Sciatic nerve (tissue), 1 donor: ENCODE measurements around the genes OR6K6, APCS and FCRL6.

DNA sequence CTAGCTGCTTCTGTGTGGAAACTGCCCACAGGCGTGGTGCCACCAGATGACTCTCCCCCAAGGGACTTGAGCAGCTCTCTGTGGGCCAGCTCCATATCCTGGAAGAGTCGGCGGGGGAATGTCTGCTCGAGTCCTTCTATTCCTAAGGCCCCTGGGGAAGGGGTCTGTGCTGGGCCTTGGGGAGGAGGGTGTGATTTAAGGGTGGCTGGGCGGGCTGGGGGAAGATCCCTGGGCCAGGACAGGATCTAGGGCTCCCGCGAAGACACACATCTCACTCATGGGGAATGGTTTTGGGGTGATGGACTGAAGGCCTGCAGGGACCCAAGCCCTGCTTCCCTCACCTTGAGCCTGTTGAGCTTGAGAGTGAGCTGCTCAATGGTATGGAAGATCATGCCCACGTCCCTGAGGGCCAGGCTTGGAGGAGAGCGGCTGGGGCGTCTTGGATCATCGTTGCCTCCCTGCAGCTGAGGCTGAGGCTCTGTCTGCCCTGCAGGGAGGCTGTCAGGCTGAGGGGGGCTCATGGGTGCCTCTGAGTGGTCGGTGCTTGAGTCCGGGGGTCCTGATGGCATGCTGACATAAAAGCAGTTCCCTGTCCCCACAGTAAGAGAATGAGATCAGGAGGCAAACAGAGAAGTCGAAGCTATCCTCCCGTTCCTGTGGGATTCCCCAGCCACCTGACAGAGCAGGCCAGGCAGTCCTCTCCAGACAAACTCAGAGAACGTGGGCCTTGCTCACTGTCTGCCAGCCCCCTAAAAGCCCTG, 16.7 kb downstream of the LRRC71 start:
- PRO-cap = no peak

- PRO-cap = no peak
Measured at GRCh38 chr1:157123869-157124896, 14.0 kb downstream of the ETV3 start.

- PRO-cap = unidirectional peak, minus-strand start at chr1:157198692
Measured at GRCh38 chr1:157198408-157199036, 60.3 kb upstream of the ETV3 start.

DNA sequence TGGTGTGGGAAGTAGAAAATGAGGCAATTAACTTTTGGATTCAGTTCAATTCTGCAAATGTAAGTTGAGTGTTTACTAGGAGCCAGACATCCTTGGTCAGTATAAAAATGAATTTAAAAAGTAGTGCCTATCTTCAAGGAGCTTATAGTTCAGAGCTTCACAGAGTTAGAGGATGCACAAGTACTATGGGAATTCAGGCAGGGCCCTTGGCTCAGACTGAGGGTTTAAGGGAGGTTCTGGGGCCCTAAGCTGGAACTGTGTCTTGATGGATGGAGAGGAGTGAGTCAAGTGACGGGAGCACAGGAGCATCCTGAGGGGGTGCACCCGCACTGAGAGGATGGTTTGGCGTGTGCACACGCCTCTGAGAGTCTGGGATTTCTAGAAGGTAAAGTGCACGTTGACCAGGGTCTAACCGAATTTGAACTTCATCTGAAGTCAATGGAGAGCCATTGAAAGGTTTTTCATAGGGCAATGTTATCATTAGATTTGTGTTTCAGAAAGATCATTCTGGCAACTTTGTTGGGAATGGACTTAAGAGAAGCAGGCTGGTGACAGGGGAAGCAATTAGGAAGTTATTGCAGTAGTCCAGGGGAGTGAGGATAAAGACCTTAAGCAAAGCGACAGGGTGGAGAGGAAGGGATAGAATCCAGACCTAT, 55.8 kb downstream of the KIRREL1 start:
- PRO-cap = no peak

DNA sequence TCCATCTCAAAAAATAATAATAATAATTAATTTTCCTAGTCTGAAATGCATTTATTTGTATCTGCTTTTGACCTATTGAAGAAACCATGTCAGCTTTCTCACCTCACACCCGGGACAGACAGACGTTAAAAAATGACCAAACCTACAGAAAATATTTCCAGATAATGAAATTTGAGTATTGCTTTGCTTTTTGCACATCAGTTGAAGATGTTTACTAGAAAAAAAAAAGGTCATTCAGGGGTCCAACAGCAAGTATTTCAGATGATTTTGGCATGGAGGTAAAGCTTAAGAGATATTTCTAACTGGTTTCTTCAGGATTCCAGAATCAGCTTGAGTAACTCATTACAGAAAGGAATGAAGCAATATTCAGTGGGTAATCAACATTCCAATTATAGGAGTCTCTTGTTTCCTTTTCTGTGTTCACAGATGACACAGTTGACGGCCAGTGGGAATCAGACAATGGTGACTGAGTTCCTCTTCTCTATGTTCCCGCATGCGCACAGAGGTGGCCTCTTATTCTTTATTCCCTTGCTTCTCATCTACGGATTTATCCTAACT, at the start of gene OR6K6:
TSS of gene OR6K6 (plus strand) at position 259 of the 558 bp plus-strand sequence.
- PRO-cap = no peak

DNA sequence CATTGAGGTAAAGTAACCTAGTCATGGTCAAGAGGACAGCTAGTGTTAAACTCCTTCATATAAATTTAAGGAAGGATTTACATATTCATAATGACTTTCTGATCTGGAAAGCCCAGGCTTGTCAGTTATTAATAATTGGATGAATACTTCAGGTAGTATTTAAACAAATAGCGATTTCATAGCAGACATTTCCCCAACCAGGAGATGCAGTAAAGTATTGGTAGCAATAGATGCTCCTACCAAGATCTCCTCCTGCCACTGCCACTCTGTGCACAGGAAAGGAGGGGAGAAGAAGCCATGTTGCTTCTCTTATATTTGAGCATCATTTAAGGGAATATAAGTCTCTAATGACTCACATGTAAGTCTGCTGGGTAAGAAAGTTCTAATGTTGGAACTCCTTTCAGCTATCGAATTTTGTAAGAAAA, 476 bp upstream of the IFI16 start:
- PRO-cap = no peak

- PRO-cap = no peak
Measured at GRCh38 chr1:159018138-159018766, 8.5 kb downstream of the IFI16 start.

DNA sequence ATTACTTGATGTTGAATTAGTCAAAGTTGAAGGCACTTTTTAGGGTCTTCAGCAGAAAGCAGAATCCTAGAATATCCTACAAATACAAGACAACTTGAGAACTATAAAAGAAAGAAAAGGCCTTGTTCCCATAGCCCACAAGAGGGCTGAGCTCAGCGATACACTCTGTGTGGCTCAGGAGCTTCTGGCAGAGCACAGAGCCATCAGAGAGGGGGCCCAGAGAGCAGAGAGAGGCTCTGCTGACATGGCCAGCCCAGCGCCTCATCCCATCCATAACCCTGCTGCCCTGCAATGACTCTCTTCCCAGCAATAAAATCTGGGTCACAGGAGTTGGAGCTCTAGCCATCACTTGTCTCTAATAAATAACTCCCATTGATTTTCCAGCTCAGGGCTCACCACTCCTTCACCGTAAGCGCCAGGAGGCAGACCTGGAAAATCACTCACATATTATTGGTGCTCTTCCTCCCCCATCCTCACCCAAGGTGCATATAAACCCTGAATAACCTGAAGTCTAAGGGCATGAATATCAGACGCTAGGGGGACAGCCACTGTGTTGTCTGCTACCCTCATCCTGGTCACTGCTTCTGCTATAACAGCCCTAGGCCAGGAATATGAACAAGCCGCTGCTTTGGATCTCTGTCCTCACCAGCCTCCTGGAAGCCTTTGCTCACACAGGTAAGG, at the start of gene APCS:
TSS of gene APCS (plus strand) at position 516 of the 681 bp plus-strand sequence.
- PRO-cap = no peak

GRCh38 chr1:159756074-159756350, 24.8 kb upstream of the DUSP23 start:
- PRO-cap = no peak

DNA sequence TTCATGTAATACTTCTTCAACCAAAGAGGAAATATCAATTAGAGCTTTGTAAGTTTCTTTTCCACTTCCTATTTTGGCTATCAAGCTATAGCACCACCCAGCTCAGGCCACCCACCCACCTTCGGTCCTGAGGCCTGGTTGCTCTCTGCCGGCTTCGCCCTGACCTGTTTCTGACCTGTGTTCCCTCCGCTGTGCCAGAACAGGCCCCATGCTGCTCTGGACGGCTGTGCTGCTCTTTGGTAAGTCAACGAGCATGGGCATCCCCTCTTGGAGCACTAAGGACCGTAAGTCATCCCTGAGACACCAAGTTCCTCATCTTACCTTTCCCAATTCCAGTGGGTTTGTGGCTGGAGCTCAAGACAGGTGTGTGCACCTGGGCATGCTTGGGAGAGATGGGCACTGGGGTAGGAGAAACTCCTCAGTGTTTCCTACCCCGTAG, at the start of gene FCRL6:
TSS of gene FCRL6 (plus strand) at position 144 of the 439 bp plus-strand sequence.
- PRO-cap = no peak

DNA sequence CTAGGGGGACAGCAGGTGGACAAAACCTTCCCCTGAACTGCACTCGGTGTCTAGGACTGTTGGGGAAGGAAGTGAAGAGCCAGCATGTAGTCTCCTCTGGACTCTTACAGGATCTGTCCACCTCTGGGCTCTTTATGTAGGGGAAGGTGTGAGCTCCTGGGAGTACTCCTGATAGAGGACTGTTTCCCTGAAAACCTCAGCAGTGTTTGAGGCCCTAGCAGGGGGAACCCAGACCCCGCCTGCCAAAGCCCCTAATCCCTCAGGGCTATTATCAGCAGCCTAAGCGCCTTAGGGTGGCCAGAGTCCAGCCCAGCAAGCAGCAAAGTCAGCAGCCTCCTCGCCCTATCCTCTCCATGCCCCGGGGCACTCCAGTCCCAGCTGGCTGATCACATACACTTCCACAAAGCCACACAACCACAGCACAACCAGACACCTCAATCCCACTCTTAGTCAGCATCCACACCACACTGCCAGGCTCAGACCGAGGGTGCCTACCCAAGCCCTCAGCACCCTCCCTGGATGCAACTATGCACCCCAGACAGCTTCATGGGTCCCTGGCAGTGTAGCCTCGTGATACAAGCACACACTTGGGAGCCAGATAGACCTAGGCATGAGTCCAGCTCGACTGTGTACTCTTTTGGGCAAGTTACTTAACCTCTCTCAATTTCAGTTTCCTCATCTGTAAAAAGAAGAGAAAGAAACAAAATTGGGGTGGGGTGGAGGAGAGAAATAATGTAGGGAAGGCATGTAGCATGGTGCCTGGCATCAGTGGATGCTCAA, 7.1 kb downstream of the IGSF9 start:
- PRO-cap = no peak

DNA sequence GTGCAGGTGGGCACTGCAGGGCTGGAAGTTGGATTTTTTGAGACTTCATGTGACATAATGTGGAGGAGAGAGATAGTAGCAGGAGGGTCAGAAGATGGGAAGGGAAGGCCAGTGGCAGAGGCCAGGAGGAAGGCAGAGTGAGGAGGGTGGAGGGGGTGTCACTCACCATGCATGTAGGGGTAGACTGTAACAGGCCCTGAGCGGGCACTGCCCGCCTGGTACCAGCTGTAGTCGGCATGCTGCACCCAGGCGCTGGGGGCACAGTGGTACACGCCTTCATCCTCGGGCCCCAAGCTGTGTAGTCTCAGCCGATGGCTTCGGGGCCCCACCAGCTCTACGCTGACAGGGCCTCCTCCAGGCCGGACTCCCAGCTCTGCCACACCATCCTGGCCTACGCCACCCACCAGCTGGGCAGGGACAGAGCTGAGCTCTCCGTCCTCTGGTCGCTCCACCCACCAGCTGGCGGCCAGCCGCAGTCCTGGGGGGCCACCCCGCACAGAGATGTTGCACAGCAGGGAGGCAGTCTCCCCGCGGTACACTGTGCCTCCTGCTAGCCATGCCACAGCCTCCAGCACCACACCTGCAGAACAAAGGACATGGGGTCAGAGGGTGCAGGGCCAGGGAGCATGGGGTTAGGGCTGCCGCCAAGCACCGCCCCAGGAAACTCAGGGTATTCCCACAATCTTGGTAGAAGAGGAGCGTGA, 6.2 kb downstream of the IGSF8 start:
- PRO-cap = no peak

- PRO-cap = no peak
Measured at GRCh38 chr1:160127789-160128717, 12.5 kb downstream of the ATP1A2 start.

DNA sequence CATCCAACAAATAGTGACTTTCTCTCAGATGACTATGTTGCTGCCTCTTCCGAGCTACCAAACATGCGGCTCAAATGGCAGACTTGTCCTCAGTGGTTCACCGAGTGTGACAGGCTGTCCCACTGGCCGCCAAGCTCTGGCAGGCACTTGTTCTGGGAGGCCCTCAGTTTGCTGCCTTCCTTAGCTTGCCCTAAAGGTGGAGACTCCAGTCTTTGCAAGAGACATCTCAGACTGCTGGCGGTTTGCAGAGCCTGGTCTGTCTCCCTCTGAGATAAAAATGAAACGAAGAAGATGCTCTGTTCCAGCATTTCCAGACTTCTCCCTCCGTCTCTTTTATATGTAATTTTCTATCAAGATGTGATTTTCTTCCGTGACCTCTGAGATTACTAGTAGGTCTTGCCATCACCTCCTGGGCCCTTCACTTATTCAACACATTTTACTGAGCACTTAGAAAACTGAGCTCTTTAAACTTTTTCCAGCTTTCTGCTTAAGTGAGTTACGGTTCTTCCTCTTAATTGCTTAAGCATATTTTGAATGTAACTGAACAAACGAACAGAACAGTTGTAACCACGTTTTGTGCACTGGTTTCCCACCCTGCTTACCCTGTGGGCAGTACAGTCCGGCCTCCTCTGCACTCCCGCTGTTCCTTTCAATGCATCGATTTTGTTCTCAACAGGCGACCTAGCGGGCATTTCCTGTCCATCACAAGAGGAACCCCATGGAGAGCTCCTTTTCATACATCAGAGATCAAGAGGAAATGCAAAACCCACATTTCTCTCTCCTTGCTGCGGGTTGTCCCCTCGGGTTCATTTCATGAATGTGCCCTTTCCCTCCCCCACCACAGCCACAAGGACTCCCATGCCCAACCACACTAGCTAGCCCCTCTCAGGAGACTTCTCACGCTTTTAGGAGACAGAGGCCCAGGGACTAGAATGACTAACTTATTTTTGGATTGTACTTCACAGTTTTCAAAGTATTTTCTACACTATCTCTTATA, 17.9 kb downstream of the ATP1A4 start:
- PRO-cap = no peak

DNA sequence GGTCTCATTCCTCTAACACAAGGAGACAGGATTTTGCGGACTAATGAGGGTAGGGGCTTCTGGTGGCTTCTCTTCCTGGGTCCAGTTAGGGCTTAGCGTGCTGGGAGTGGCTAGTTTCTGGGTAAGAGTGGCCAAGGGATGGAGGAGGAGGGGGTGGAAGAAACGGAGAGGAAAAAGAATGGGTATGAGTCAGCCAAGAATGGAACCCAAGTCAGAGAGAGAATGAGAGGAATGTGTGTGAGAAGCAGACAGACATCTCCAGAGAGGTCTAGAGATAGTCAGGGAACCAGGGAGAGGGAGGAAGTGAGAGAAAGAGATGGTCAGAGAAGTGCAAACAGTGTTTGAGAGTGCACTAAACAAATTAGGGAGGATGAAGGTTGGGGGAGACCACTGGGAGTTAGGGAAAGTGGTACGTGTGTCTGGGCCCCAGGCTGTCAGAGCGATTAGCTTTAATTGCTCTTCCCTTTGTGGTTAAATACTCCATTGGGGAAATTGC, 1.3 kb downstream of the PEA15 start:
- PRO-cap = no peak

DNA sequence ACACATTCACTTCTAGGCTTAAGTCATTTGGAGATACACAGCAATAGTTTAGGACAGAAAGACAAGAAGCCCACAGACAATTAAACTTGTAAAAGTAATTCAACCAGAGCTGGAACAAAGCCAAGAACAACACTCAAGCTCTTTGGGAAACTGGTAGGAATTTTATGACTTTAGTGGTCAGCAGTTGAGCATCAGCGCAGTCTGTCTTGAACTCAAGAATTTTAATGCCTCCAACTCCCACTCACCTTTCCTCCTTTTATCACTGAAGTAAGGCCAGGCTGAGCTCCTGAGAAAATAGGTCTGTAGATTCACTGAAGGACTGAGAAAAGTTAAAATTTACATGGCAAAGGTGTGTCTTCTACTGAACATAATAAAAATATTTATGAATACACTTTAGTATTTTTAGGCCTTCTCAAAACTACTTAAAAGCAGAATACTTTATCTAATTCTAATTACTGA, 1.3 kb downstream of the DCAF8 start:
- PRO-cap = unidirectional peak, plus-strand start at position 173 of the sequence

DNA sequence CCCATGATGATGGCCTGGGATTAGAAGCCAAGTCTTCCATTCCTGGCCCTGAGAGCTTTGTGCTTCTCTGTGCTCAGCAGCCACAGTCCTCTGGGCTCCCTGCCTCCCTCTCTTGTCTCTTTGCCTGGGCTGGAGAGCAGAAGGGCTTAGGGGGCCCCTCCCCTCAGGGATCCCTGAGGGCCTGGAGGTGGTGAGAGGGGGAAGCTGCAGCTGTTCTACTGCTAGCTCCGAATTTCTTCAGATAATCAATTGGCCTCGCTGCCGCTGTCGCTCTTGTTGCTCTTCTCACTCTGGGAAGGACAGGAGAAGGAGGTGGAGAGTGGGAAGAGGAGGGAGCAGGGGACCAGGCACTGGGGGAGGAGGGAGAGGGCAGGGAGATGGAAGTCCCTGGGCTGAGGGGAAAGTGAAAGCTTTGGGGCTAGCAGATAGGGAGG, 7.8 kb downstream of the NHLH1 start:
- PRO-cap = no peak

- PRO-cap = no peak
Measured at GRCh38 chr1:160399515-160400224, 694 bp upstream of the VANGL2 start.

DNA sequence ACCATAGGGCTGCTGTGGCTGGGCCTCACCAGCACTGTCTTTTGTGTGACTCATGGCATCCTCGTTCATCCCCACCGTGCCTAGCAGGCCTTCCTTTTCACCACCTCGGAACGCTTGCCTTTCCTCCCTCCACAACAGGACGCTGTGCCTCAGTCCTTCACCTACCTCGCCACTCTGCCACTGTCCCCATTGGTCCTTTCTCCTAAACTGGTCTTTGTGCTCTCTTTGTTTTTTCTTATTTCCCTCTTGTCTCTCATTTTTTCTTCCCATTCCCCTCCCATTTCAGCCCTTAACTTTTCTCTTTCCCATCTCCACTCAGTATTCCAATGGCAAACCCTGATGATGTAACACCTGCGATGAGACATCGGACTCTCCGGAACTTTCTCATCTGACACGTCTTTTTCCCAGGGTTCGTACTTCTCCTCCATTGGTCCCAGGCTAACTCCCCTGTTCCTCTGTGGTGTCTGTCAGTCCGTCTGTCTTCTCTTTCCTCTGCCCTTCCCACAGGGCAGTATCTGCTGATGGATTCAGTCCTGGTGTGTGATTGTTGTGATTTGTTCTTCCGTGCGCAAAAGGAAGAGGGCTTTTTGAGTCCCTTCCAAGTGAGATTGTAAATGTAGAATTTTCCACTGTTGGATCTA, 27.6 kb downstream of the VANGL2 start:
- PRO-cap = no peak

DNA sequence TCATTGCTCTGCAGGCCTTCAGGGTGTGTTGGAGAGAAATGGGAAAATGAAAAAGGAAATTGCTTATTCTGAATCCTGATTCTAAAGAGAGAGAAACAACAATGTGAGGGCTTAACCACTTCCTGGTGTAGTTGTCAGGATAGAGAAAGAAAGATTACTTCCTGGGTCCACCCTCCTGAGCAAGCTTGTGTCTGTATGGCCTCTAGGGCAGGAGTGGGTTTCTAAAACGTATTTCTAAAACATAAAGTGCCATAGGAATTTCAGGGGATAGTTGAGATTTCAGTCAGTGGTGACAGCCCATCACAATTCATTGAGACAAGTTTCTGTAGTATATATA, 28.4 kb downstream of the VANGL2 start:
- PRO-cap = no peak